Umbilical cord (tissue), 2 donors: ENCODE measurements around a stretch of chr13.

DNA sequence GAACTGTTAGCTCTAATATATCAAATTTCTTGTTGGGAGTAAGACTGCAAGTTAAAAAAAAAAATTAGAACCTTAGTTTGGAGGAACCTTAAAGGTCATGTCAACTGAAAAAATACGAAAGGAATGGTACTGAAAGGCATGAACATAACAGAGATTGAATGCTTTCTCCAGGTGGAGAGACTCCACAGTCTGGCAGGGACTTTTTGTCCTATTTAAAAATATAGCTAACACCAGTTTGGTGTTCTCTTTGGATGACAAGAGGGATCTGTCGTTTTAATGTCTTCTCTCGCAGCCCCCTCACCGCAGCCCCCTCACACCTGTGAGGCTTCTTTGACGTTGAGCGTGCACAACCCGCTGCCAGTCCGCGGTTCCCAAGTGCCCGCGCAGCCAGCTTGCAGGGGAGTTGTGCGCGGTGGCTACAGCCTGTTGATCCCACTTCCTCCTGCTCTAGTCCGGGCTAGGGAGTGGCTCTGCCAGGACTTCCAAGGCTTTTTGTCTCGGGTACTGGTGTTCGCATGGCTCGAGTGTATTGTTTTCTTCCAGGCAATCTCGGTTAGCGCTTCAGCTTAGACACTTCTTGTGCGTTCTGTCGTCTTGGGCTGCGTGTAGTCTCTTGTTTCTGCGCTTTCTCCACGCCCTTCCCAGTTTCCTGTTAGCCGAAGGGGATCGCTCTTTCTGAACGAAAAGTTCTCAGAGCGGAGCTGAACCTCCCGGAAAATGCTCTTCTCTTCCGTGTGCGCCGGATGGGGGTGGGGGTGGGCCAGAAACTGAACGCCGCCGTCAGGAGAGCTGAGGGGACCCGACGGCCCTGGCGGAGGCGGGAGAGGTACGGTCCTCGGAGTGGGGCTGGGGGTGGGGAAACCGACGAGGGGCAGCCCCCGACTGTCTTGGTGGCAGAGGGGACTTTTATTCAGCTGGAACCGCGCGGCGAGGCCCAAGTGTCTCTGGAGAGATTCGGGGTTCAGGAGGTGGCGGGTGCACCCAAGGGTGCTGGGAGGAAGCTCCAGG is 868 bp upstream of the DGKH start:
- RAMPAGE, long total RNA = no peak

- RAMPAGE, long total RNA = no peak
Observed at GRCh38 chr13:42108264-42108897, 59.9 kb downstream of the DGKH start.

DNA sequence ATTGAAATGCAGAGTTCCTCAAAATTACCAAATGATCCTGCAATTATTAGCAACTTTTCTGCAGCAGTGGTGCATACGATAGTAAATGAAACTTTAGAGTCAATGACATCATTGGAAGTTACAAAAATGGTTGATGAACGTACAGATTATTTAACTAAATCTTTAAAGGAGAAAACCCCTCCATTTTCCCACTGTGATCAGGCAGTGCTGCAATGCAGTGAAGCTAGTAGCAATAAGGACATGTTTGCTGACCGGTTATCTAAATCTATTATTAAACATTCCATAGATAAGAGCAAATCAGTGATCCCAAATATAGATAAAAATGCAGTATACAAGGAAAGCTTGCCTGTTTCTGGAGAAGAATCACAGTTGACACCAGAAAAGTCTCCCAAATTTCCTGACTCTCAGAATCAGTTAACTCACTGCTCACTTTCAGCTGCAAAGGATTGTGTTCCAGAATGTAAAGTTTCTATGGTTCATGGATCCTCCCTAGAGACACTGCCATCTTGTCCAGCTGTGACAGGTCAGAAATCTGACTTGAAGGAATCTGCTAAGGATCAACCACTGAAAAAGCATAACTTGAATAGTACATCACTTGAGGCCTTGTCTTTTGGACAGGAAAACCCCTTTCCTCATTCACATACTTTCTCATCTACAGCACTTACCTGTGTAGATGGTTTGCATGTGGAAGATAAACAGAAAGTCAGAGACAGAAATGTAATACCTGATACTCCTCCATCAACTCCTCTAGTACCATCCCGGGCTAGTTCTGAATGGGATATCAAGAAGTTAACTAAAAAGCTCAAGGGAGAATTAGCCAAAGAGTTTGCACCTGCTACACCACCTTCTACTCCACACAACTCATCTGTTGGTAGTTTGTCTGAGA is 29.6 kb downstream of the AKAP11 start:
- RAMPAGE, long total RNA = no peak

DNA sequence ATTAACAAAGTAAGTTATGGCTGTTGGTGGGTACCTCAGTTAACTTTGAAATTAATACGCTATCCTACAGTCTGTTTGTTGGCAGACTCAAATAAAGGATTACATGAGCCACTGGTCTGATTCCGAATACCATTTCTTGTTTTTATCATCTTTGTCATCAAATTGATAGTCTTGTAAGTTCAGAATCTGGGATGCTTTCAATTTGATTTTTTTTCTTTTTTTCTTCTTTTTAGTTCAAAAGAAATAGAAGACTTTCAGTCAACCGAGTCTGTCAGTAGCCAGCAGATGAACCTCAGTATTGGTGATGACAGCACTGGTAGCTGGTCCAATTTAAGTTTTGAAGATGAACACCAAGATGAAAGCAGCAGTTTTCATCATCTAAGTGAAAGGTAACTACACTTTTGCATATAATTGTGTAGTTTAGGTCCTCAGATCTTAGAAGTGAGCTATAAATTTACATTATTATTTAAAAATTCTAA is 36.3 kb downstream of the AKAP11 start:
- RAMPAGE, long total RNA = no peak

DNA sequence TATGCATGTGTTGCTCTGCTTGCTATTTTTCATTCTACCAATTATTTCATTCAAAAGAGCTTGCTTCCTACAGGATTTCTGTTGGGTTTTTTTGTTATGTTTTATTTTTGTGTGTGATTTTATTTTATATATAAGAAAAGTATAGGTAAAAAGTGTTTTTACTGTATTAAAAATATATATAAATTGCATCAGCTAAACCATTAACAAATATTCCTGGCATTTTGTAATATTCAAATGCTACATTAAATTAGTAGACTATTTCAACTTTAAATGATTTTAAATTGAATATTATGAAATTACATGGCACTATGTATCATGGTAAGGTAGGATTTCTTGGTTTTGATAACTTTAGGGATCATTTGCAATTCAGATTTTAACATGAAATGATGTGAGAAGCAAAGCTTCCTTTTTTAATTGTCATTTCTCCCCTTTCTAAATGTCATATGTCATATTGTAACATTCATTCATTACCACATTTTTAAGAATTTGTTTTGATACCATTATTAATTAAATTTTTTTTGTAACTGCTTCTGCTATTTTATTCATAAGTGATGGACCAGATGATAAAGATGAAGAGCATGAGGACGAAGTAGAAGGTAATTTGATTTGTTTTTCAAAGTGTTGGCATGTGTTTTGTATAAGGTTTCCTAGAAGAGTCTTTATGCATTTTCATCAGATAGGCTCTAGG is 41.5 kb downstream of the AKAP11 start:
- RAMPAGE, long total RNA = no peak

DNA sequence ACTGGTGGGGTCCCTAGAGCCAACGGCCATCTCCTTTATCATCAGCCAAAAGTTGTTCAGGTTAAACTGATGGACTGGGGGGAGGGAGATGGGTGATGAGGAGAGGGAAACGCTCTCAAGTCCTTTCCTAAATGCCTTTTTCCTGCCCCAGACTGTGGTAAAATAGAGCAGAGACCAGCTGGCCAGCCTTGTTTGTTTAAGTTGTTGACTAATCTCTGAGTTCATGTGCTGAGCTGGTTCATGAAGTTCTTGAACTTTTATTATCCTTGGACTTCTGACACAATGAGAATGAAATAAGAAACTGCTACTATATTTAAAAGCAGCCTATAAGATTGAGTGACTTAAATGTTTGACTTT is 20.3 kb upstream of the TNFSF11 start:
- RAMPAGE, long total RNA = no peak

DNA sequence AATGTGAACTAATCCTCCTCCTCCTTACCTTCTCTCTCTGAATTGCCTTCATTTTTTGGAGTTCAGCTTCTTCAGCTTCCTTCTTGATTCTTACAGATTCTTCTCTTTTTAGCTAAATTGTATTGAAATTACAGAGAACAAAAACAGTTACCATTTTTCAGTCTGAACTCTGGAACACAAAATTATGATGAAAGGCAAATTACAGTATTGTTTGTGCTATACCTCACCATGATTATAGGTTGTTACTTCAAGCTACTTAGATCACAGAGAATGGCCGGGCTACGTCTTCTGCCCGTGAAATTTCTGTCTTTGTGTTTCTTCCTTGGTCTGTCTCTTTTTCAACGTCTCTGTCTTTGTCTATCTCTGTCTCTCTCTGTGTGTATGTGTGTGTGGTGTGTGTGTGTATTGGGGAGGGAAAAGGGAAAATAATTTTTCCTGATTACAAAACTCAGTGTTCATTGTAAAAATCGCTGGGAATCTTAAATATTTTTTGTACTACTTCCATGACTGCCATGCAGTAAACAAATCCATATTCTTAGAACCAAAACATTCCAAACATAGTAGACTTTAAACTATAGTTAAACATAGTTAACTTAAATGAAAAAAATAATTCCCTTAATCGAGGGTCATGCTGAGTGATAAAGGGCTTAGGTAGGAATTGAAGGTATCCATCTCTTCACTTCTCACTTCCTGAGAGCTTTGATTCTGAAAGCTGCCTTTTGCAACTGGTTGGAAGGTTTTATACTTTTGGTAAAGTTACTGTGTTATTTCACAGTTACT is 28.6 kb downstream of the EPSTI1 start:
- RAMPAGE, long total RNA = start-site peak on the minus strand centred at position 346 of the sequence, 71 bp wide, 218 and 686 reads in 2 replicates

- RAMPAGE, long total RNA = no peak
Observed at GRCh38 chr13:43045288-43045635, 21.9 kb downstream of the DNAJC15 start.

- RAMPAGE, long total RNA = no peak
Observed at GRCh38 chr13:43087957-43088662, 64.7 kb downstream of the DNAJC15 start.

- RAMPAGE, long total RNA = no peak
Observed at GRCh38 chr13:43891811-43892367, 12.2 kb downstream of the LACC1 start.

- RAMPAGE, long total RNA = no peak
Observed at GRCh38 chr13:44107568-44108205, 53.4 kb downstream of the SMIM2 start.

DNA sequence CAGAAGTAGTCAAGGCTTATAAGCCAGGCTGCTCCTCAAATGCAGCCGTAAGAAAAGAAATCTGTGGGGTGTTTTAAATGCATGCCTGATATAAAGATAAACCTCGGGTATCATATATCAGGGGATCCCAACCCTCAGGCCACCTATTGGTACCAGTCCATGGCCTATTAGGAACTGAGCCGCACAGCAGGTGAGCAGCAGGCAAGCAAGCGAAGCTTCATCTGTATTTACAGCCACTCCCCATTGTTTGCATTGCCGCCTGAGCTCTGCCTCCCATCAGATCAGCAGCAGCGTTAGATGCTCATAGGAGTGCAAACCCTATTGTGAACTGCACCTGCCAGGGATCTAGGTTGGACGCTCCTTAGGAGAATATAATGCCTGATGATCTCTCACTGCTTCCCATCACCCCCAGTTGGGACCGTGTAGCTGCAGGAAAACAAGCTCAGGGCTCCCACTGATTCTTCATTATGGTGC is 20.9 kb downstream of the SMIM2 start:
- RAMPAGE, long total RNA = no peak

DNA sequence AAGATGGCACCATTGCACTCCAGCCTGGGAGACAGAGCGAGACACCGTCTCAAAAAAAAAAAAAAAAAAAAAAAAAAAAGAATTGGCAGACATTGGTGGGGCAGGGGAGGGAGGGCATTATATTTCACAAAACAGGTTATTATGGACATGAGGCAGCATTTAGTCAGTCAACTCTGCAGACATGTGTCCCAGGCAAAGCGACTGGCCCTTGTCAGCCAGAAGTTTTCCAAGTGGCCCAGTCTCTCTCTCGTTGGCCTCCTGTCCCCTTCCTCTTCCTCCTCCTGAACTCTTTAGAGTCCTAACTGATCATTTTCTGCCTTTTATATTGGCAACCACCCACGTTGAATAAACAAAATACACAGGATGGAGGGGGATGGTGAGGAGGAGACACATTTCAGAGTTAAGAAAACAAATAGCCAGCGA is 11.5 kb upstream of the SERP2 start:
- RAMPAGE, long total RNA = no peak

DNA sequence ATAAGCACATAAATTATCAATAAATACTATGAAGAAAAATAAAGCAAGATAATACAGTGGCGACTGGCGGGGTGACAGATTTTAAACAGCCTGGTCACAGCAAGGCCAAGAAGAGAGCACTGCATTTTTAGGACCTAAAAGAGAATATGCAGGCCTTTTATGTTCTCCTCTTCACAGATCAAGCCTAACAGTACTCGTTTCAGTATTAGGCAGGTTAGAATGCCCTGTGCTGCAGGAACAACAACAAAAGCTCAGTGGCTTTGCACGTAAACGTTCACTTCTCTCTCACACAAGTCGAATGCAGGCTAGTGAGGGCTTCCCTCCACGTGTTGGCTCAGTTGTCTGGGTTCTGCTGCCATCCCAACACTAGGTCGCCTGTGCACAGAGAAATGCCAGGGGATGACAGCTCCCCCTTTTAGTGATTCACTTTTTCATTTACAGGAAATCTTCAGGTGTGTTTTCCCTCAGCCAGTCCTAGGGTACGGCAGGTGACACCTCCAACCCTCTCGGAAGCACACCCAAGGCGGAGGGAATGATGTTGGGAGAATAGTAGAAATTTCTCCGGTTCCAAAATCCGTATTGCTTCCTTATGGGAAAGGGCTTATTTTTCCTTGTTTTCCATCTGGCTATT is 28.7 kb downstream of the SERP2 start:
- RAMPAGE, long total RNA = no peak

DNA sequence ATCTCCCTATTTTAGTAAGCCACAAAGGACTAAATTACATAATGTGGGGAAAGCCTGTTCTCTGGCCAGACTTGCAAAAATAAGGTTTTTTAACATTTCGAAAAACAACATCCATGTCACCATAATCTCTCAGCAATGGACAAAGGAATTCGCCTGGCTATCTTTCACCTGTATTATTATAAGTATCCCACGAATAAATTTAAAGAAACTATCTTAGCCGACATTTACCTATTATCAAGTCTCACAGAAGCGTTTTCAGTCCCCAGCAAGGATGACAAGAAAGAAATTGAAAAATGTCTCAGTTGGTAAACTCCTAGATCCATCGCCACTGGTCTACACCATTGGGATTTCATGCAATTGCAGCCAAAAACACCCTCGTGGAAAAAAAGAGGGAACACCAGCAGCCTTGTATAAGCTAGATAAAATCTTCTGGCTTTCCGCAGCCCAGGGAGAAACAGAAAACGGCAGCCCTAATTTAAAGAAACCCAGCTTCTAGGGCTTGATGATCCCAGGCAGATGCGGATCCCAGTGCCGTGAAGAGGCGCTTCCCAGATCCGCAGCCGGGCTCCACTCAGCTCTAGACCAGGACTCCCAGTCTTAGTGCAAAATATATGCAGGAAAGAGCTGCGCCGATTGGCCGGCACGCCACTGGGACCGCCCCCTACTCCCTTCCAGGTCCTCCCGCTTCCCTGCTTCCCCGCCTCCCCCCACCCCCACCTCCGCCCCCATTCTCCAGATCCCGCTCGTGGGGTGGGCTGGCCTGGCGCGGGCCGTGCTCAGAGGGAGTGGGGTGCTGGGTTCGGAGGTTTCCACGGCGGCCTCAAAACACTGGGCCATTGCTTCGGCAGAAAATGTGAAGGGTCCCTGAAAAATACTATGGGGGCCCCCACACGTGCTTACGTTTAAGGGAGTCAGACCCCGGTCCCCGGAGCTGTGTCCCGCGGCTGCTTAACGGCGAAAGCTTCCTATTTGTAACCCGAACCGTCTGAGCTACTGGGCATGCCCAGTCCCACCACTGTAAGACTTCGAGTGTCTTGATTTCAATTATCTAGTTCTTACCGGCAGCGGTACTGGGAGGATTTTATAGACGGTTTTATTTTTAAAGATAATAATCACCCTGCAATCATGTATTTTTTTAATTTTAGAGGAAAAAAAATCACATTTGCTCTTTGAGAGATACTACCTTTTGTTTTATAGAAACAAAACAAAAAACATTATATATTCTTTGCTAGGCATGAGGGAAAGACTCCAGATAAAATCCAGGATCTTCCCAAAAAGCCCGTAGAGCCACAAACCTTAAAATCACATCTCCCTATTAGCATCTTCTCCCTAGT is 63.1 kb downstream of the SERP2 start:
- RAMPAGE, long total RNA = start-site peak on the minus strand centred at position 574 of the sequence, 24 bp wide, 76 and 1,676 reads in 2 replicates

- RAMPAGE, long total RNA = no peak
Observed at GRCh38 chr13:44918878-44919203, 70.4 kb downstream of the NUFIP1 start.

GRCh38 chr13:44979020-44979341 is 10.3 kb downstream of the NUFIP1 start:
- RAMPAGE, long total RNA = no peak

- RAMPAGE, long total RNA = no peak
Observed at GRCh38 chr13:45016618-45017084, 27.3 kb downstream of the GPALPP1 start.

DNA sequence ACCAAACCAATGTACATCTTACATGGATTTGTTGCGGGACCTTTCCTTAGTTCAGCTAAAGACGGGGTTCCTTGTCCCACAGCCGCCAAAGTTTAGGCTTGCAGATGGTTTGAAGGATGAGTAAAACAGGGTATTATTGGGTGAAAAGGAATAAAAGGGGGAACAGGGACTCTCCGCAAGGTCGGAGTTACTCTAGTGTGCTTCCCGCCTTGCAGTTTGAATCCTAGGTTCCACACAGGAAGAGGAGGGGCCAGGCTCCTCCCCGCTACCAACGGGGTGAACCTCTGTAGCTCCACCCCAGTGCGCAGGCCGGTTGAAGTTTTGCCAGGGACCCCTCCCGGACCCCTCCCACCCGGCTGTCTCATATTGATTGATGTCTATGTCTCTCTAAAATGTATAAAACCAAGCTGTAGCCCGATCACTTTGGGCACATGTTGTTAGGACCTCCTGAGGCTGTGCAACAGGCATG is 11.6 kb upstream of the GTF2F2 start:
- RAMPAGE, long total RNA = no peak

DNA sequence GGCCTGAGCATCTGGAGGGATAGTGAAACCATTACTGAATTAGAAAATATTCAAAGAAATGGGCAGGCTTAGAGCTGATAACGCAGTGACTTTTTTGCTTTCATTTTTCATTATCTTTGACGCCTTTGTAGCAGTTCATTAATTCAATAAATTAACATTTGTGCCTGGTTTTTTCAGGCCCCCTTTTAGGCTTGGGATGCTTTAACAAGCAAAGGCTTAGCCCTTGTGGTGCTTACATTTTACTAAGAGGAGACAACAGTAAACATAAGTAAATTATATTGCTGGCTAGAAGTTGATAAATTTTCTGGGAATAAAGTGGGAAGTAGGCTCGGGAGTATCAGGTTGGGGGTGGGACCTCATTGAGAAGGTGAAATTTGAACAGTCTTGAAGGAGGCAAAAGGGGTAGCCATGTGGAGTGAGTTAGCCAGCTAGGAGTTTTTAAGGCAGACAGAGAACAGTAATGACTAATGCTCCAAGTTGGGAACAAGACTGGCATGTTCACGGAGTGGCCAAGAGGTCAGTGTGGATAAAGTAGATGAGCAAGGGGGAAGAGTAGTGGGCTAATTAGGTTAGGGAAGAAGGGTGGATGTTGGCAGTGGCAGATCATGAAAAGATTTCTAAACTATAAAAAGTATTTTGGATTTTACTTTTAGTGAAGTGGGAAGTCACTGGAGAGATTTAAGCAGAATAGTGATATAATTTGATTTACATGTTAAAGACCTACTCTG is 36.6 kb downstream of the GTF2F2 start:
- RAMPAGE, long total RNA = no peak